ENCODE results near the genes HOXB7, HOXB13 and GIP.

DNA sequence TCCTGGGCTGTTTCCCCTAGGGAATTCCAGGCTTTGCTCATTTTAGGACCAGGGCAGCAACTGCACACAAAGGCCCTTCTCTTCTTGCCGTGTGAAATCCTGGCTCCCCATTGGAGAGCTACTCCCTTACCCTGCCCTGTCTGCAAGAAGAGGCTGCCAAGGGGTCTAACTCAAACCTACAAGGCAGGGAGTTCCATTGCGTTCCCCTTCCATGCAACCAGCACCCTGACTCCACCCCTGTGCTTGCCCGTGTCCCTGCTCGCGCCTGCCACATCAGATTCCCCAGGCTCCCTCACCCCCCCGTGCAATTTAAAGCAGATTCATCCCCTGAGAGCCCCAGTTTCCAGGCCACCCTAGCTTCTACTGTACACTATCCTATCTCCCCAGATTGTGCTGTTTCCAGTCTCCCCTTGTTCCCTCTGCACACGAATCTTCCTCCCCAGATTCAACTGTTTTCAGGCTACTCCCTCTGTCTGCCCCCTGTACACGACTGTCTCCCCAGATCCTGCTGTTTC, 23.2 kb downstream of the COPZ2 start:
- PRO-cap, 6 experiments = no peak in any of the 6 experiments
- RAMPAGE, long total RNA, 2 experiments = no peak in any of the 2 experiments
- RRBS = no CpG with 5 or more reads among the region's 8 CpGs

DNA sequence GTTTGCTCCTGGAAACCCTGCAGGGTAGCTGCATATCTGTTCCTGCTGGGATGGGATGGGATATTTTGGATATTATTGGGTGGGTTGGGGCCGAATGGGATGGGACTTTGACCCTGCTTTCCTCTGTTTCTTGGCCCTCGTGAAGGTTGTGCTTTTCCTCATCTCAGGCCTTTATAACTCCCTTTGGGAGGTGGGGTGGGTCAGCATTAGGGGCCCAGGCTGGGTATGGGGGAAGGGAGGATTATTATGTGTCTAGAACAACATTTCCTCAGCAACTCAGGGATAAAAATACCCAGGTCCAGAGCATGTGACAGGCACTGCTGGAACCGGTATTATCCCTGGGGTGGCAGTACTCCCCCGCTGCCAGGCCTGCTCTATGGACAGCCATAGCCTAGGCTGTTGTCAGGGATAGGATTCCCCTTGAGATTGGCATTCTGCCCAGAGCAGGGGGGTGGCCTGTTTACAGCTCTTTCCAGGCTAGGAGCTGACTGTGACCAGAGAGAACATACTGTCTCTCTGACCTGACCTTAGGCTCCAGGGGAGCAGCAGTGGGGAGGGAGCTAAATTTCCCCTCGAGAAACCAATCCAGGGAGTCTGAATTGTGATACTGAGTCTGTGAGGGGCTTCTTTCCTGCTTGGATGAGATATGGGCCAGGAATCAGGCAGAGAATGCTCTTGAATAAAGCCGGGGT, 5.1 kb downstream of the NFE2L1 start:
- PRO-cap, 6 experiments = peak in 2 of 6 experiments; most common plus-strand start position 352 of the sequence (in 1); most common minus-strand start position 180 of the sequence (in 2)
- RAMPAGE, long total RNA, 2 experiments = no peak in any of the 2 experiments
- RRBS = no CpG with 5 or more reads among the region's 6 CpGs

DNA sequence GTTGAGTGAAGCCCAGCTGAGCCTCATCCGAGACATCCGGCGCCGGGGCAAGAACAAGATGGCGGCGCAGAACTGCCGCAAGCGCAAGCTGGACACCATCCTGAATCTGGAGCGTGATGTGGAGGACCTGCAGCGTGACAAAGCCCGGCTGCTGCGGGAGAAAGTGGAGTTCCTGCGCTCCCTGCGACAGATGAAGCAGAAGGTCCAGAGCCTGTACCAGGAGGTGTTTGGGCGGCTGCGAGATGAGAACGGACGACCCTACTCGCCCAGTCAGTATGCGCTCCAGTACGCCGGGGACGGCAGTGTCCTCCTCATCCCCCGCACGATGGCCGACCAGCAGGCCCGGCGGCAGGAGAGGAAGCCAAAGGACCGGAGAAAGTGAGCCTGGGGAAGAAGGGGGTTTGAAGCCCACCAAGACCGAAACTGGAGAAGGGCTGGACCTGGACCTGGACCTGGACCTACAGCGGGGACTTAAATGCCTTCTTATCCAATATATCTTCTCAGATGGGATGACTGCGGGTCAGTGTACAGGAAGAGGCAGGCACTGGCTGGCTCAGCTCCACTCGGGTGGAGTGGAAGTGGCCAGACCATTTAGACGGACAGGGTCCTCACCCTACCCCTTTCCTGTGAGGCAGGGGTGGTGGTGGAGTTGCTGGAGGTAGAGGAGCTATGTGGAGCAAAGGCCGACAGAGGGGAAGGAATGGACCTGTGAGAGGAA, 11.3 kb downstream of the NFE2L1 start:
- PRO-cap, 6 experiments = no peak in any of the 6 experiments
- RAMPAGE, long total RNA, 2 experiments = no peak in any of the 2 experiments
- RRBS = 81% methylated on average over 13 of the region's 35 CpGs

DNA sequence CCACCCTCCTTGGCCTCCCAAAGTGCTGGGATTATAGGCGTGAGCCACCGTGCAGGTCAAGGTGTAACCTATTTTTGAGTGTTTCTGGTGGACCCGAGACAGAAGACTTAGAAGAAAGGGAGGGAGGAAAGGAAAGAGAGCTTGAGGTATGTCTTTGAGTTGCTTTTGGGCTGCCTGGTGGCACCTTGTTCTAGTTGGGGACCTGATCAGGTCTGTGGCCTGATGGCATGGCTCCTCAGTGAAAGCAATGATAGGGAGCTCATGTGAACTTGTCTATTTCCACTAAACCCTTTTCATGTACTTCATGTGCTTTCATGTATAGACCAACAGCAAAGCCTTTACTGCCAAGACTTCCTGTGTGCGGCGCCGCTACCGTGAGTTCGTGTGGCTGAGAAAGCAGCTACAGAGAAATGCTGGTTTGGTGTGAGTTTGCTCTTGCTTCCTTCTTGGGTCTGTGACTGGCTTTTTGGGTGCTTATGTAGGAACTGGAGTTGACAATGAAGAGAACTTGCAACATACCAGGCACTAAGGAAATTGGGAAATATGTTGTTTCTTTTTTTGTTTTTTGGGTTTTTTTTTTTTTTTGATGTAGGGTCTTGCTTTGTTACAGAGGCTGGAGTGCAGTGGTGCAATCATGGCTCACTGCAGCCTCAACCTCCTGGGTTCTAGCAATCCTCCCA, 5.6 kb downstream of the SNX11 start:
- PRO-cap, 6 experiments = no peak in any of the 6 experiments
- RAMPAGE, long total RNA, 2 experiments = no peak in any of the 2 experiments
- RRBS = no CpG with 5 or more reads among the region's 8 CpGs

DNA sequence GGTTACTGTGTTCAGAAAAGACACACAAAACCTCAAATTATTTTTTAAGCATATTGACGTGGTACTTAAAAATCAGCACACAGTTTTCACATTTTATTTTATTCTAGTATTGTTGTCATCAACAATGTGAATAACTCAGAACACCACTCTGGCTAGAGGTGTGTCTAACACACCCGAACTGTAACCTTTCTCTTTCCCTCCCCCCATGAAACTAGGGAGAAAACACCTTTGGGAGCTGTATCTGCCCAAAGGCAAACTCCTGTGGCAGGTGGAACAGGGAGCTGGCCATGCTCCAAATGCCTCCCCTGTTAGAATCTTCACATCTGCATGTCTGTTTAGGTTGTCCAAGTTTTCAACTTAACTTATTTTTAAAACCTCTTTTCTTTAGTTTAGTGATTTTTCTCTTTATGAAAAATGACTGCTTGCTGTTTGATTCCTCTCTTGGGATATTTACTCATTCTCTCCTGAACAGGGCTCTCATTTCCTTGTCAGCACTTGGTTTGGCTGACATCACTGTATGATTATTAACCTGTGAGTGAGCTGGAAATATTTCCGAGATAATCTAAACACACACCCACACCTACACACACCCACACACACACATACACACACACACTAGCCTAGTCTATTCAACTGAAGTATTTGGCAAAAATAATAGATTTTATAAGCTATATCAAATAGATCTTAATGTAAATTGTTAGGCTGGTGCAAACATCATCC, 158.1 kb downstream of the SNX11 start:
- PRO-cap, 6 experiments = no peak in any of the 6 experiments
- RAMPAGE, long total RNA, 2 experiments = no peak in any of the 2 experiments
- RRBS = no CpG with 5 or more reads among the region's 3 CpGs

- PRO-cap, 6 experiments = no peak in any of the 6 experiments
- RAMPAGE, long total RNA, 2 experiments = no peak in any of the 2 experiments
- RRBS = no CpG with 5 or more reads among the region's 1 CpG
These were observed 2.4 kb downstream of the SKAP1 start for GRCh38 chr17:48427599-48428052.

GRCh38 chr17:48552823-48553554, 8.1 kb upstream of the HOXB2 start:
- PRO-cap, 6 experiments = no peak in any of the 6 experiments
- RAMPAGE, long total RNA, 2 experiments = no peak in any of the 2 experiments
- RRBS = no CpG with 5 or more reads among the region's 6 CpGs

DNA sequence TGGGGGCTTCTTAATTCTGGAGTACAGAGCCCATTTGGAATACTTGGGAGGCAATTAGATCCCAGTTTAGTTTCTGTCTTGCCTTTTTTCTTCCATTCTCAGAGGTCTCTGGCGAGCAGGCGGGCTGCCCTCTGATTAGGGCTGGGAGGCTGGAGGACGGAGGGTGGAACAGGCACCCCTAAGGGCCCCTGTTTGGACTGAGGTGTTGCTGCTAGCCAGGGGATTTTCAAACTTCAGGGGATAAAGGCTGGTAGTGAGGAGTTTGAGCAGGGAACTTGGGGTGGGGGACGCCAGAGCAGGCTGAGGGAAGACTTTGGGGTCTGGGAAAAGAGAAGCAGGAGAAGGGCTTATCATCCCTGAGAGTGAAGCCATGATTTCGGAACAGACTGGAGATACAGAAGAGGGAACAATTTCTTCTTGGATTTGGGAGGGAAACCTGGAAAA, 13.6 kb upstream of the HOXB2 start:
- PRO-cap, 6 experiments = no peak in any of the 6 experiments
- RAMPAGE, long total RNA, 2 experiments = no peak in any of the 2 experiments
- RRBS = no CpG with 5 or more reads among the region's 5 CpGs

- PRO-cap, 6 experiments = no peak in any of the 6 experiments
- RAMPAGE, long total RNA, 2 experiments = no peak in any of the 2 experiments
- RRBS = 4% methylated on average over 5 of the region's 7 CpGs
These were observed 7.9 kb downstream of the HOXB4 start for GRCh38 chr17:48570342-48570560.

GRCh38 chr17:48588407-48589148, 1.5 kb downstream of the HOXB3 start:
- PRO-cap, 6 experiments = no peak in any of the 6 experiments
- RAMPAGE, long total RNA, 2 experiments = no peak in any of the 2 experiments
- RRBS = no CpG with 5 or more reads among the region's 3 CpGs

GRCh38 chr17:48607602-48608184, 2.9 kb upstream of the HOXB6 start:
- PRO-cap, 6 experiments = no peak in any of the 6 experiments
- RAMPAGE, long total RNA, 2 experiments = no peak in any of the 2 experiments
- RRBS = 25% methylated on average over 4 of the region's 27 CpGs

- PRO-cap, 6 experiments = no peak in any of the 6 experiments
- RAMPAGE, long total RNA, 2 experiments = no peak in any of the 2 experiments
- RRBS = 3% methylated on average over 11 of the region's 23 CpGs
These were observed at the start of gene HOXB7 for GRCh38 chr17:48610887-48611257. HOXB7 (minus strand) TSS chr17:48611017.

DNA sequence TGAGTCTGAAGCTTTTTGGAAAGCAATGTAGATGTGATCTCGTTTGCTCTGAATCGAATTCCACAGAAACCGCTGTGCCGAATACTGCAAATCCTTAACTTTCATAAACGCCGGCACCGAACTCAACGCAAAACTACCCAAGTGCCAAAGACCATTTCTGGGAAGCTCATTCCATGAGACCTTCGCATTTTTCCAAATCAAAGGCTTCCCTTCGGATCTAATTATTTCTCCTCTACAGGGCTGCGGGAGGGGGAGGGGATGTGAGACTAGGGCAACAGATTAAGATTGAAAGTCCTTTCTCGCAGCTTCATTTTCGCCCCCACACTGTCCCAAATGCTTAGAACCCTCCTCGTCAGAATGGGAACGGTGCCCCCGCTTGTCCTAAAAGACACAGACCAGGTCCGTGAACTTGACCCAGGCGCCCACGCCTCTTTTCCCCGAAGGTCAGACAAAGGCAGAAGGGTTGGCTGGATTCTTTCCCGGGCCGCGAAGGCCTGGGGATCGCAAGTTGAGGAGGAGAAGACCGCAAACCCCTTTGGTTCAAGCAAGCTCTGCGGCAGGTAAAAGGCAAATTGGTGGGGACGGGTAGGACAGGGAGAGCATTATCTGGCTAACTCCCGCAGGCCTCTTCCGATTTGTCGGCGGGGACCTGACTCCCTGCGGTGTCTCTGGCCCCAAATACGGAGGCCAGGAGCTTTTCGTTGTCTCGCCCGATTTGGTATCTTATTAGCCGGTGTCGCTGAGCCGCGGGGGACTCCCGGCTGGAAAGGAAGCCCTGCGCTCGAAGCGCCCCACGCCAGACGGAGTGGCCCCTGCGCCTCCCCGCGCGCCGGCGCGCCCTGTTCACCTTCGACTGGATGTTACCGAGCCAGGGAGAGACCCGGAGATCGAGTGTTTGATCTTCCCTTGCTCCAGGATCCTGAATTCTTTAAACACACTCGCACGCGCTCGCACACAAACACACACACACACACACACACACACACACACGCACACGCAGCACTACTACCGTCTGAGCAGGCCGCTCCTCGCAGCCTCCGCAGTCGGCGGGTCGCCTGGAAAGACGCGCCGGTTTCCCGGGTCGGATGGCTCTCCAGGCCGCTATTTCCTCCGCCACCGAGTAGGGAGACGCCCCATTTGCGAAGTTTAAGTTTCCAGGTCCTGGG, 3.7 kb downstream of the PRAC1 start:
- PRO-cap, 6 experiments = no peak in any of the 6 experiments
- RAMPAGE, long total RNA, 2 experiments = no peak in any of the 2 experiments
- RRBS = 5% methylated on average over 15 of the region's 80 CpGs

GRCh38 chr17:48728584-48729342, at the start of gene HOXB13:
HOXB13 (minus strand) TSS chr17:48728750.
- PRO-cap, 6 experiments = no peak in any of the 6 experiments
- RAMPAGE, long total RNA, 2 experiments = no peak in any of the 2 experiments
- RRBS = 4% methylated on average over 19 of the region's 38 CpGs

DNA sequence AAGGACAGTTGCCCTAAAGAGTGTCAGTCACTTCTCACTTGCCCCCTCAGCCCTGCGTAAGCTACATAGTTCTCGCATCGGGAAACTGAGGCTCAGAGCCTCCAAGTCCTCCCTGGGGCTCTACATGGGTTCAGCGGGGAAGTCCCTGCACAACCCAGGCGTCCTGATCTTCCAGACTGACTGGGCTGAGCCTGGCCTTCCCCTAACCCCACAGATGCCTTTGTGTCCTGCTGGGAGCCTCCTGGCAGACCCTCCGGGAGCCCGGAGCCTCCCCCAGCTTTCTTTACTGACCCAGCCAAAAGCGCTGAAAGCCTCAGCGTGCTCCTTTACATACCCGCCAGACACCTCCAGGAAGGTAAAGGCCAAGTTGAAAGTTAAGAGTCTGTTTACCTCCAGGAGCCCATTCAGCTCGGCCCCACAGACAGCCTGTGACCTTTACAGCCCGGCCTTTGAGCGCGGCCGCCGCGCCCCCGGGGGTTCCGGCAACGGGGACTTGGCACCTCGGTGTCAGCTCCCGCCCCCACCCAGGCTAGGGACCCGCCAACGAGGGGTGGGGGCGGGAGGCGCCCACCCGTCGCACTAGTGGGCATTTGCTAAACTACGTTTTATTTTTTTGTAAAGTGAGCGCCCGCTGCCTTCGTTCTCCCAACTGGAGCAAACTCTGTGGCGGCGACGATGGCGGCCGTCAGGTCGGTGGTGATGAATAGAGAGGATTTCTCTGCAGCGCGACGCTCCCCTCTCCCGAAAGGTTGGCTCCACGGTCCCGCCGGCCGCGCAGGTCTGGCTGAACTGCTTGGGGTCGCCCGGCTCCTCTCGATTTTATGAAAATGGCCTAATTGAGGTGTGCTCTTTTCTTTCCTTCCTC, 4.5 kb upstream of the HOXB13 start:
- PRO-cap, 6 experiments = no peak in any of the 6 experiments
- RAMPAGE, long total RNA, 2 experiments = no peak in any of the 2 experiments
- RRBS = 3% methylated on average over 4 of the region's 50 CpGs

- PRO-cap, 6 experiments = no peak in any of the 6 experiments
- RAMPAGE, long total RNA, 2 experiments = no peak in any of the 2 experiments
- RRBS = no CpG with 5 or more reads among the region's 3 CpGs
These were observed 29.2 kb upstream of the HOXB13 start for GRCh38 chr17:48757749-48758109.

DNA sequence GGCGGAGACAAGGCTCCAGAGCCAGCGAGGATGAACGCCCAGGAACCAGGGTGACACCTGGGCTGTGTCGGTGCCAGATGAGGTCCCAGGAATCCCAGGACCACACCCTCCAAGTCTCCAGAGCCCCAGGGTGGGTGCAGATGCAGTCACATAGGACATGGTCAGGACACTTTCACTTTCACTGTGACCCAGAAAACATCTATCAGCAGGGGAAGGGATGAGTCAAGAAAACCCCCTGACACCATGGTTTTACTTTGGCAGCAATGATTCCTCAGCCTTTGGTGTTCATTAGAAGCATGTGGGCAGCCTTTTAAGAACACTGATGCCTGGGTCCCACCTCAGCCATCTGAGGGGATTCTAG, 25.4 kb downstream of the TTLL6 start:
- PRO-cap, 6 experiments = no peak in any of the 6 experiments
- RAMPAGE, long total RNA, 2 experiments = no peak in any of the 2 experiments
- RRBS = no CpG with 5 or more reads among the region's 4 CpGs

DNA sequence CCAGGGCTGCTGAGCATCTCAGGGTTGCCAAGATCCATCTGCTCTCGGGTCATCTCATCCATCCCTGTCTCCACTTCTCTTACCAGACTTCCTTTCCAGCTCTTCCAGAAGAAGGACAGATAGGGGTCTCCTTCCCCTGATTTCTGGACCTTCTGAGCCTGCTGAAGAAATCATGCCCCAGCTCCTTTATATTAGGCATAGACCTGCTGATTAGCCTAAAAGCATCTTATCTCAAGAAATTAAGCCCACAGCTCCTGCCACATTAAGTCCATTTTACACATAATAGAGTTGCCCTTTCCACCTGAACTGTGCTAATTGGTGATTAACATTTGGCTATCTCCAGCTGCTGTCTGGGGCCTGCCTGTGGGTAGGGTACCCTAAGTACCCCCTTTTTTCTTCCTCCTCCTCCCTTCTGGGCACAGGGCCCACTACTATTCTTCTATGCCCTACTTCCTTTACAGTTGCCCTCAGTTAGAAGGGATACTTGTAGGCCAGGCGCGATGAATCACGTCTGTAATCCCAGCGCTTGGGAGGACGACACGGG, at the start of gene GIP:
GIP (minus strand) TSS at position 163 of the 544 bp plus-strand sequence.
- PRO-cap, 6 experiments = no peak in any of the 6 experiments
- RAMPAGE, long total RNA, 2 experiments = no peak in any of the 2 experiments
- RRBS = no CpG with 5 or more reads among the region's 7 CpGs

DNA sequence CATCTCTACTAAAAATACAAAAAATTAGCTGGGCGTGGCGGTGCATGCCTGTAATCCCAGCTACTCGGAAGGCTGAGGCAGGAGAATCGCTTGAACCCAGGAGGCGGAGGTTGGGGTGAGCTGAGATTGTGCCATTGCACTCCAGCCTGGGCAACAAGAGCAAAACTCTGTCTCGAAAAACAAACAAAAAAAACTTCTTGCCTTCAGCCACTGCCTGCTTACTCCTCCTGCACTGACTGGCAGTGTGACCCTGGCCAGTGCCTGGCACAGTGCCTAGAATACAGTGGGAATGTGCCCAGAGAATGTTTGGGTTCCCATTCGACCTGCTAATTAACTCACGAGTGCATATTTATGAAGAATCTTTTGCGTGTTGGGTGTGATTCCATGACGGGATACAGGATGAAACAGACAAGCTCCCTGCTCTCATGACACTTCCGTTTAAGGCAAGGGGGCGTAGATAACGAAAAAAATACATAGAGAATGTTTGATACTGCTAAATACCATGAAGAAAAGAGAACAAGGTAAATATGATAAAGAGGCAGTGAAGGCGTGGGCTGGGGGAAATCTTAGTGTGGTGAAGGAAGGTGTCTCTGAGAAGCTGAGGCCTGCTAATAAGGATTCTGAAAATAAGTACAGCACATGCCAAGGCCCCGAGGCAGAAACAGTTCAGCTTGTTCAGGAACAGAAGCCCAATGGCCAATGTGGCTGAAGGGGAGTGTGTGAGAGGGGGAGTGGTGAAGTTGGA, 4.2 kb downstream of the ABI3 start:
- PRO-cap, 6 experiments = no peak in any of the 6 experiments
- RAMPAGE, long total RNA, 2 experiments = no peak in any of the 2 experiments
- RRBS = no CpG with 5 or more reads among the region's 15 CpGs

DNA sequence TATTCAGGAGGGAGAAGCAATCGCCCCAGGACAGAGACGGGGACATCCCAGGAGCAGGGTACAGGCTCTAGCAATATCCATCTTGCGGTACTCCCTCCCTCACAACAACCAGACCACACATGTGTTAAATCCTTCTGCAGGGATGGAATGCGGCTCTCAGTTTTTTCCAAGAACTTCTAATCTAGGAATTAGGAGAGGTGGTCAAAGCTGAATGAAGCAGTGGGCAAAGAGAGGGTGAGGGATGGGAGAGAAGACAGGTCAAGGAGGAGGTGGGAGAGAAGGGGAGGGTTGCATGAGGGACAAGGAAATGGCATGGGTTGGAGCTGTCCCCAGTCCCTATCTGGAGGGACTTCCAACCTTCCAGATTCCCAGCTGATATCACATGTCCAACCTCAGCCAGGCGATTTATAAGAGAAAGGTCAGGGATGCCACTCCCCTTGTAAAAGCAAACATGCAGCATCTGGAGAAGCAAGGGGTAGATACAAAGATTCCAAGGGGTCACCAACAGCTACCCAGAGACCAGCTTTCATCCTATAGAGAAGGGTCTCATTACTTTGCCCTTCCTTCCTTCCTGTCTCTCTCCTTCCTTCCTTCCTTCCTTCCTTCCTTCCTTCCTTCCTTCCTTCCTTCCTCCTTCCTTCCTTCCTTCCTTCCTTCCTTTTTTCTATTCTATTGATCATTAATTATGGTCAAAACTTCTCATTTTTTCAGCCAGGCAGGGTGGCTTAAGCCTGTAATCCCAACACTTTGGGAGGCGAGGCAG, 2.7 kb downstream of the PHOSPHO1 start:
- PRO-cap, 6 experiments = no peak in any of the 6 experiments
- RAMPAGE, long total RNA, 2 experiments = no peak in any of the 2 experiments
- RRBS = no CpG with 5 or more reads among the region's 6 CpGs